OVCAR3 (cell line): ENCODE results near the genes C2orf80 and IDH1.

- RRBS, result no CpG with 5 or more reads among the region's 6 CpGs
These were observed 23.5 kb downstream of the KLF7 start for GRCh38 chr2:207141975-207142851.

DNA sequence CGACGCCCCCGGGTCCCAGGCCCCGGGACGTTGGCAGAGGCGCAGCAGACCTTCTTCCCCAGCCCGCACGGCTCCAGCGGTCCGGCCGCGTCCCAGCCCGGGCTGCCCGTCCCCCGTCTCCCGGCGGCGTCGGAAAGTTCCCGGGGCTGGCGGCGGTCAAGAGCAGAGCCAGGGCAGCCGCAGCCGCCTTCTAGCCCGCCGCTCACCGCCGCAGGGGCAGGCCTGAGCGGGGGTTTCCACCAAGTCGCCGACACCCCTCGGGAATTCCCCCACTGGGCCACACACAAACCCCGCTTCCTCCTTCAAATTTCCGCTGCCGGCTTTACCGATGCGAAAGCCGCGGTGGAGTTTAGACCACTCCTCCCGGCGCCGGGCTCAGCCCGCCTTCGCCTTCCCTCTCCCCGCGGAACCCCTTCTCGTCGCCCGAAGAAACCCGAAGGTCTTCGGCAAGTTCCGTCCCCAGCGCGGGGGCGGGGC, 338 bp upstream of the CREB1 start:
- RRBS, result 5% methylated on average over 17 of the region's 55 CpGs

GRCh38 chr2:207769443-207769556, 406 bp downstream of the FZD5 start:
- RRBS, result 4% methylated on average over 9 of the region's 12 CpGs

GRCh38 chr2:207845948-207846160, 76.1 kb upstream of the FZD5 start:
- RRBS, result no CpG with 5 or more reads among the region's 2 CpGs

GRCh38 chr2:207933311-207933845, 91.9 kb downstream of the PLEKHM3 start:
- RRBS, result no CpG with 5 or more reads among the region's 7 CpGs

DNA sequence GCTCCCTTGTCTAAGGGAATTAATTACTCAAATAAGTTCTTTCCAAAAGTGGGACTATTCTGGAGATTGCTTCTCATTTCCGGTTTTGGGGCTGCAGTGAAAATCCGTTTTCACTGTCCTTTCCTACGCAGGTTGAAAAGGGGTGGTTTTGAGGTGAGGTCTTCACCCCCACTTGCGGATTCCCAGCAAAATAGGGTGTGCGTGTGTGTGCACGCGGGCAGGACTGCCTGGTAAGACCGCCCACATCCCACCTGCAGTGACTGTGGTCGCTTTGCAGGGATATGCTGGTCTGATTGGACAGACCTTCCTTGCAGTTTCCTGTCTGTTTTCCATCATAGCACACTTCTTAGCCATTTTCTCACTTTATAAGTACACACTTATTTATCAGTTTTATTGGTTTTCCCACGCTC, 519 bp upstream of the PLEKHM3 start:
- RRBS, result no CpG with 5 or more reads among the region's 10 CpGs

- RRBS, result no CpG with 5 or more reads among the region's 13 CpGs
These were observed at the start of gene C2orf80 for GRCh38 chr2:208189712-208190623. Gene C2orf80, minus strand, starts transcription at chr2:208190030.

- RRBS, result no CpG with 5 or more reads among the region's 38 CpGs
These were observed 889 bp downstream of the IDH1 start for GRCh38 chr2:208253721-208254643.

DNA sequence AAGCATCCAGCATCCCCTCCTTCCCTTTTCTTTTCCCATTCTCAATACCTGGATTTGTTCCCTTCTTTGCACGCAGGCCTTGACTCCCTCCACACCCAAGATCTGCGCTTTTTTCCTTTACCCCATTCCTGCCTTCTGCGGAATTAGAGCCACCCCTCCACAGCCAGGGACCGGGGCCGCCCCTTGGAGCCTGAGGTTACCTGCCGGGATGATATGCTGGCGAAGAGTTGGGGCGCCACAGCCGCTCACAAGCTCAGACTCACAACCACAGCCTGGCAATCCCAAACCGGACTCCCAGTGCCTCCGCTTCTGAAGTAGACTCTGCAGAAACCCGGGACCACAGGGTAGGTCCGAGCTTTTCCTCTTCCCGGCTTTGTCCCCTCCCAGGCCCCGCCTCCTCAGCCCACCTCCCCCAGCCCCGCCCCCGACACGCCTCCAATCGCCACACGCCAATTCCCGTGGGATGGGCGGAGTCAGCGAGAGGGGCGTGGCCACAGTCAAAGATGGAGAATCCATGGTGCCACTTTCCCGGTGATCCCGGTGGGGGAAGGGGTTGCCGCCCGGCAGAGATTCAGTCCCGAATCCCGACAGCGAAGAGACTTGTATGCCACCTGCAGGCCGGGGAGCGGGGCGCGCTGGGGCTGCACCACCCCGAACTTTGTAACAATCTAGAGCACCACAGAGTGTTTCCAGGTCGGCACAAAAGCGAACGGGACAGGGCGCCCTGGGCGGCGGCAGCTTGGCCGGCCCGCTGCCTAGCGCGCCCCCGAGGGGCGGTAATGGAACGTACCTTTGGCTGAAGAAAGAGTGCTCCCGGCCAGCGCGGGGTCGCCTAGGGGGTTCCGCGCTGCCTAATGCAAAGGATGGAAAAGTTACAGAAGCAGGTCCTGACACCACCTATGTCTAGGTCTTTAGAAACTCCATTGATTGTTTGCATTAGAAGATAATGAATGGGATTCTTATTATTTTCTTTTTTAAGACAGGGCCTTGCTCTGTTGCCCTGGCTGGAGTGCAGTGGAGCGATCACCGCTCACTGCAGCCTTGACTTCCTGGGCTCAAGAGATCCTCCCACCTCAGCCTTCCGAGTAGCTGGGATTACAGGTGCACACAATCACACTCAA, at the start of gene IDH1:
TSS of gene IDH1 (minus strand) at position 333 of the 1,121 bp plus-strand sequence.
- RRBS, result 6% methylated on average over 23 of the region's 58 CpGs

DNA sequence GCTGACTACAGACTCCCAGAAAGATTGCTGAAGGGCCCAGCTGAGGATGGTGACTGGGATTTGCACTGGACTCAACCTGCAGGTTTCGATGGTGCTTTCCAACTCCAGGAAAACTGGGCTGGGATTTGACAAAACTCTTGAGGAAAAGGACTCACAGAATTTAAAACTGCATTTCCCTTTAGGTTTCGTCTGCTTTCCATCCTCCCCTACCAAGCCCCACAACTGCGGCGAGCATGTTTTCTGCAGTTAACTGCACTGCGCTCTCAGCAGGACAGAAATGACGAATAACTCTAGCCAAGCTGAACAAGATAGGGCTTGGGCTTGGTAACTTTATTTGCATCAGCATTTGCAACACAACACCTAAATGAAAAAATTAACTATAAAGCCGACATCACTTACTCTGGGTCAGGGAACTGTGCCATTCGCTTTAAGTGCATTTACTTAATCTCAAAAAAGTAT, 731 bp upstream of the PIKFYVE start:
- RRBS, result no CpG with 5 or more reads among the region's 8 CpGs

GRCh38 chr2:210153505-210154178, 17.6 kb downstream of the KANSL1L start:
- RRBS, result no CpG with 5 or more reads among the region's 6 CpGs

- RRBS, result no CpG with 5 or more reads among the region's 4 CpGs
These were observed 17.8 kb downstream of the ACADL start for GRCh38 chr2:210207368-210207859.

DNA sequence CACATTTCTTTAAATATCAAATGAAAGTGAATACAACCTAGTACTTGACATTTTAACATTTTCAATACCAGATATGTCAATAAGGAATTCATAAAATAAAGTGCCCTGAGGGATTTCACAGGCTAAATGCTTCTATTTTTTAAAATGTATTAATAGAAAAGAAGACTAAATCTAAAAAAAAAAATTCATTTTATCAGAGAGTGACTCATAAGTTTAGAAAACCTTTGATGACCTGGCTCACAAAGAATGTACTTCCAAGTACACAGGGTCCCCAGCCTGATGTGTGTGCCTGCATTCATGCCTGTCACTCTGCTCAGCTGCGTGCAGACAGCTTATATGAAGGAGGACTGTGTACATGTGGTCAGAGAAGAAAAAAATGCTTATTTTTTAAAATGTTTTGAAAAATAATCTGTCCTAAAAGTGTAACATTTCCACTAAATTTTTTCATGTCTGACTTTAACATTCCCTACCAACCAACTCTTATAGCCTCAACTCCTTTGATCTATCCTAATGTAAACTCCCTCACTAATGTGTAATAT, 3.0 kb upstream of the CPS1 start:
- RRBS, result no CpG with 5 or more reads among the region's 1 CpG

GRCh38 chr2:210584783-210585319, 28.5 kb downstream of the CPS1 start:
- RRBS, result no CpG with 5 or more reads among the region's 3 CpGs

DNA sequence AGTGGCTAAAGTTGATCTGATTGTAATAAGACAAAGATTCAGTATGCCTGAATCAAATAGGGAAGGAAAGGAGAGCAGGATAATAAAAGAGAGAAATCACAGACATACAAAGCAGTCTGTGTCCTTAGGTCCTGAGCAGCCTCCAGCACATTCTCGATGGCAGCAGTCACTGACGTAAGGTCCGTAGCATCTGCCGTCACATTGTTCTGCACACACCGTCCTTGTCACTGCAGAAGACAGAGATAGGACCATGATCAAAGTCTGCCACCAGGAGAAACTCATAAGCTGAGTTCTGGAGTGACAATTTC, 813.7 kb downstream of the ERBB4 start:
- RRBS, result no CpG with 5 or more reads among the region's 5 CpGs

DNA sequence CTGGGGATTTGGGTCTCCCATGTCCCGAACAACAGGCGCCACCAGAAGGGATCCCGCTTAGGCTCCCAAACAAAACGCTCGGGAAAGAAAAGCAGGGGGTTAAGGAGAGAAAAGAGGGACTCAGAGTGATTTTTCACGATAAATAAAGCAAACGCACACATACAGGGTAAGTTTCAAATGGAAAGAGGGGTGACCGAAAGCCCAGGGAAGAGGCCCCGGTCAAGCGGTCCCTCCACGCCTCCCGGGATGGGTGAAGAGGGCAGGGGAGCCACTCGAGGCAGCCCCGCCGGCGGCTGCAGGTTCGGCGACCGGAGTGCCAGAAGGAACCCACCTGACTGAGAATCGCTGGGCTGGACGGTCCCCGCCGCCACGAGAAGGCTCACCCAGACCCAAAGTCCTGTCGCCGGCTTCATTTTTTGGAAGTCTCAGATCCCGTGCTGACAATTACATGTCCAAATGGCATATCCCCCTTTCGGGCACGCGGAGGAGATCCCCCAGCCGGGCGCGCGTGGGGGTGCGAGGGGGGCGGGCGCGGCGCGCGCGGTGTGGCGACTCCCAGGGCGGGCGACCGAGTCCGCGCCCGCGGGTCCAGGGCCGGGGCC, 383 bp downstream of the ERBB4 start:
- RRBS, result 5% methylated on average over 29 of the region's 51 CpGs

GRCh38 chr2:213188072-213188634, 36.7 kb upstream of the IKZF2 start:
- RRBS, result no CpG with 5 or more reads among the region's 5 CpGs

- RRBS, result no CpG with 5 or more reads among the region's 9 CpGs
These were observed 54.4 kb upstream of the SPAG16 start for GRCh38 chr2:213229696-213230363.

GRCh38 chr2:215293796-215294420, 18.0 kb upstream of the ATIC start:
- RRBS, result no CpG with 5 or more reads among the region's 4 CpGs